ENCODE measurements around a stretch of chr7.

- PRO-cap = unidirectional peak, plus-strand start at chr7:2157757
Measured at GRCh38 chr7:2157462-2158242, 75.1 kb downstream of the MAD1L1 start.

DNA sequence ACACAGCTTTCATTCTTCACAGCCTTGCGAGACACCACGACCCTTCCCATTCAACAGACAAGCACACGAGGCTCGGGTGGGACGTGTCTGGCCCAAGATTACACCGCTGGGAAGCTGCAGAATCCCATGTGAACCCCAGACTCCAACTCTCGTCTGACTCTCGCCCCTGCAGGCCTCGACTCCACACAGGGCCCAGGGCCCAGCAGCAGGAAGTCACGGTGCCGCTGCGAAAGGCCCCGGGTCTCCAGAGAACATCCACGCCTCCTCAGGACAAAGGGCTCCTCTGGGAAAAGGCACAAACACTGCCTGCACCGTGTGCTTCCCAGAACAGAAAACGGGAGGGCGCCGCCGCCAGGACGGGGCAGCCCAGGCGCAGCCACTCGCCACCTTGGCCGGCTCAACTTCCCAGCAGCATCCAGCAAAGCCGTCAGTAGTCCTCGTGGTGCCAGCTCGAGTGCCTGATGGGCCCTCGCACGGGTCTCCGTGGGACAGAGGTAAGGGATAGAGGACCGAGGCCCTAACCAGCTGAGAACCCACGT is 60.5 kb downstream of the MAD1L1 start:
- PRO-cap = no peak

GRCh38 chr7:2266794-2267303 is 24.8 kb downstream of the NUDT1 start:
- PRO-cap = no peak

- PRO-cap = no peak
Measured at GRCh38 chr7:2355762-2355943, 1.0 kb downstream of the EIF3B start.

GRCh38 chr7:2409656-2410386 is 6.4 kb downstream of the CHST12 start:
- PRO-cap = no peak

DNA sequence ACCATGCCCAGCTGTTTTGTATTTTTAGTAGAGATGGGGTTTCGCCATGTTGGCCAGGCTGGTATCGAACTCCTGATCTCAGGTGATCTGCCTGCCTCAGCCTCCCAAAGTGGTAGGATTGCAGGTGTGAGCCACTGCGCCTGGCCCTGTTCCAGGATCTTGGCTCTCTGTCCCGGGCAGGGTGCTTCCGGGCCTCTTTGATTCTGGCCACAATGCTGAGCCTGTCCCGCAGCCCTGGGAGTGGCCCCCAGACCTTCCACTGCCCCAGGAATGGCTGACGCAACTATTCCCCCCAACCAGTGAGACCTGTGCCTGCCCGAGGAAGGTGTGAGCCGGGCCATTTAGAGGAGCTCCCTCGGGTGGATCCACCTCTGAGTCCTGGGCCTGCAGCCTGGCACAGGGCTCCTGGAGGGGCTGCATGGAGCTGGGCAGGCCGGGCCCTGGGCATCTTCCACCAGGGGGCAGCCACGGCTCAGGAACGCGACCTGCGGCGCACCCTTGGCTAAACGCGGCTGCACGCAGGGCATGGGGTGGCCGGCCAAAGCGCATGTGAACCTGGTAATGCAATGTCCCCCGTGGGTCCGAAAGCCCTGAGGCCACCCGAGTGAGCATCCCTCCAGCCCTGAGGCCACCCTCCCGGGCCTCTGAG is 25.0 kb downstream of the GRIFIN start:
- PRO-cap = no peak

DNA sequence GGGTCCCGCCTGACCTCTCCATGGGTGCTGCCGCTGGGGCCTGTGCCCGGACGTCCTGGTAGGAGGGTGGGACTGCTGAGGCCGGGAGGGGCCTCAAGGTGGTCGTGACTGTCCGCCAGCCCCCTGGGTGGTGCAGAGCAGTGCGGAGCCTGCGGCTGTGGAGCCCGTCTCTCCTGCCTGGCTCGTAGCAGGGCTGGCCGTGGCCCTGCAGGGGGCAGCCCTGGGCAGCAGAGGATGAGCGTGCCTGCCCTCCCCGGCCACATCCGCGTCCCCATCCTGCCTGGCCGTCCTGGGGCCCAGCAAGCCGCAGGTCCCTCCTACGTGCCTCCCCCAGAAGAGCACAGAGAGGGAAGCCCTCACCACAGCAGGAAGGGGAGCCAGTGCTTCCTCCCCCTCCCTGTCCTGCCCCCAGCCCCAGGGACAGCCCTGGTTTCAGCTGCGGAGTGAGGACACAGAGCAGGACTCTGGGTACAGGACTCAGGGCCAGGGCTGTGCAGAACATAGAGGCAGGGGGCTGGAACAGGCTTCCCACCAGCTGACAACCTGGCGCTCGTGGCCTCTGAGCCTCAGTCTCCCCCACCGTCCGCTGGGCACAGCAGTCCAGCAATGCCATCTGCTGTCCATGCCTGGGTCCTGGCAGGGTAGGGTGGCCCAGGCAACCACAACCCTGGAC is 1.5 kb upstream of the GRIFIN start:
- PRO-cap = no peak

- PRO-cap = no peak
Measured at GRCh38 chr7:2494040-2494178, 17.7 kb upstream of the GRIFIN start.

DNA sequence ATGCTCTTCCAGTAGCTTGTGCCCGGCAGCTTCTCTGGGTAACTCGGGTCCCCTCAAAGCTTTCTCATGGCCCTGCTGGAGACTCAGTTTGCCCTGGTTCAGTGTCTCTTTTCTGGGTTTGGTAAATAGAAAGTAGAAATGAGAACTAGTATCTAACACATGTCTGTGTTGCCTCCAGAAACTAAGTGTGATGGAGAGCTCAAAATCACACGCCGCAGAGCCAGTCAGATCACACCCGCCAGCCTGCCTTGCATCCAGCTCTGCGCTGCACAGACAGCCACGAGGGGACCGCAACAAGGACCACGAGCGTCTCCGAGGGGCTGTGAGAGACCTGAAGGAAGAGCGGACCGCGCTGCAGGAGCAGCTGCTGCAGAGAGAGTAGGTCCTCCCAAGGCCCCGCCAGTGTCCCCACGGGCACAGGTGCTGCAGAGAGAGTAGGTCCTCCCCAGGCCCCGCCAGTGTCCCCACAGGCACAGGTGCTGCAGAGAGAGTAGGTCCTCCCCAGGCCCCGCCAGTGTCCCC is 31.0 kb downstream of the IQCE start:
- PRO-cap = no peak

GRCh38 chr7:2610856-2611320 is 20.9 kb upstream of the TTYH3 start:
- PRO-cap = no peak

DNA sequence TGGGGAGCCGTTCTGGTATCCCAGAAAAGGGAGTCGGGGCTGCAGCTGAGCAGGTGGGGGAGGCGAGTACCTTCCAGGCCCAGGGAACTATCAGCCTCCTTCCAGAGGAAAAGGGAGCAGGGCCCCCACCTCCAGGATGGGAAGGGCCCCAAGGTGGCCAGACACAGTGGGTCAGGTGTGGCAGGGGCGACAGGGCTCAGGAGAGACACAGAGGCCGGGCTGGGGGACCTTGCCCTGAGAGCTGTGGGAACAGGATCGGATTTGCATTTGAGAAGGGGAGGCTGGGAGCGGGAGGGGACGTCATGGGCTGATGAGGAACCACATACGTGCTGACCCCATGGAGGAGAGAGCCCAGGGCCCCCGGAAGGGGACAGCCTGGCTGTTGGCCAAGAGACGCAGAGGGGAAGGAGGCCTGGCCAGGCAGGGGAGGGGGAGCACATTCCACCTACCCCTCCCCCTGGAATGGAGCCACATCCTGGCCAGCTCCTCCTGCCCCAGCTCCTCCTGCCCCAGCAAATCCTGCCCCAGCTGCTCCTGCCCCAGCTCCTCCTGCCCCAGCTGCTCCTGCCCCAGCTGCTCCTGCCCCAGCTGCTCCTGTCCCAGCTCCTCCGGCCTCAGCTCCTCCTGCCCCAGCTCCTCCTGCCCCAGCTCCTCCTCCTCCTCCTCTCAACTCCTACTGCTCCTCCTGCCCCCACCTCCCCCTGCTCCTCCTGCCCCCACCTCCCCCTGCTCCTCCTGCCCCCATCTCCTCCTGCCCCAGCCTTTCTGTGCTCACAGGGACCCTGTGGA is 9.6 kb upstream of the TTYH3 start:
- PRO-cap = no peak

GRCh38 chr7:2626347-2627249 is 5.2 kb upstream of the TTYH3 start:
- PRO-cap = no peak

DNA sequence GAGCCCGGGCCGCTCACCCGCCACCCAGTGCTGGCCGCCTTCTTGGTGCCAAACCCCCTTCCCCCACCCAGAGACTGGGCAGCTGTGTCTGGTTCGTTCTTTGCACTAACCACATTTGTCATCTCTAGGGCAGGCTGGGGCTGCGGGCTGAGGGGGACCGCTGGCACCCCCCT is 25.7 kb upstream of the AMZ1 start:
- PRO-cap = no peak

GRCh38 chr7:2662603-2662972 is 25.4 kb upstream of the AMZ1 start:
- PRO-cap = no peak

DNA sequence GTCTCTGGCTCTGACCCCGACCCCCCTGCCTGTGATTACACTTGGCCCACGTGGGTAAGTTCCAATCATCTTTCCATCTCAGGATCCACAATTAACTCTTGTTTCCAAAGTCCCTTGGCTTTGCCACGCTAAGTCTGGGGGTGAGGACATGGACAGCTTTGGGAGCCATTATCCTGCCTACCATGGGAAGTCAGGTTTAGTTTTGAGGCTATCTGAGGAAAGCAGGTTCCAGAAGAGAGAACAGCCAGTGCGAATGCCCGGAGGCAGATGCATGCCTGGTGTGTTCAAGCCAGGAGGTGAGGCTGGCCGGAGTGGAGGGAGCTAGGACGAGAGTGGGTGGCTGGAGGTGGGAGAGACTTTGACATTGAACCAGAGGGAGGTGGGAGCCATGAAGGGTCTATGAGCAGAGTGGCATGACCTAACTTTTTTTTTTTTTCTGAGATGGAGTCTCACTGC is 20.8 kb upstream of the AMZ1 start:
- PRO-cap = no peak

DNA sequence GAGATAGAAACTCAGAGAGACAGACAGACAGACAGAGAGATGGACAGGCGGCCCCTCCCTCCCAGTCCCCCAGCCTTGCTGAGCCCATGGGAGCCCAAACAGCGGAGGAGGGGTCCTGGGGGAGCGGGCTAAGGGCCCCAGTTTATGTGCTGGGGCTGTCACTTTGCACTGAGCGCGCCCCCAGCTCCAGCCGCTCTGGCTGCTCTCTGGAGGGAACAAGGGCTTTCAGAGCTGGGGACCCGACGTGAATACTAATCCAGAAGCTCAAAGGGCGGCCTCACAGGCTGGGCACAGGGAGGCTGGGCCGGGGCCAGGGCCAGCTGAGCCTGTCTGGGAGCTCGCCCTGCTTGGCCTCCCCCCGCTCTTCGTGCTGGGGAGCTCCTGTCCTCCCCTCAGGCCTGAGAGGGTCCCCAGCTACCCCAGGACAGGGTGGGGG is 6.1 kb upstream of the AMZ1 start:
- PRO-cap = no peak

DNA sequence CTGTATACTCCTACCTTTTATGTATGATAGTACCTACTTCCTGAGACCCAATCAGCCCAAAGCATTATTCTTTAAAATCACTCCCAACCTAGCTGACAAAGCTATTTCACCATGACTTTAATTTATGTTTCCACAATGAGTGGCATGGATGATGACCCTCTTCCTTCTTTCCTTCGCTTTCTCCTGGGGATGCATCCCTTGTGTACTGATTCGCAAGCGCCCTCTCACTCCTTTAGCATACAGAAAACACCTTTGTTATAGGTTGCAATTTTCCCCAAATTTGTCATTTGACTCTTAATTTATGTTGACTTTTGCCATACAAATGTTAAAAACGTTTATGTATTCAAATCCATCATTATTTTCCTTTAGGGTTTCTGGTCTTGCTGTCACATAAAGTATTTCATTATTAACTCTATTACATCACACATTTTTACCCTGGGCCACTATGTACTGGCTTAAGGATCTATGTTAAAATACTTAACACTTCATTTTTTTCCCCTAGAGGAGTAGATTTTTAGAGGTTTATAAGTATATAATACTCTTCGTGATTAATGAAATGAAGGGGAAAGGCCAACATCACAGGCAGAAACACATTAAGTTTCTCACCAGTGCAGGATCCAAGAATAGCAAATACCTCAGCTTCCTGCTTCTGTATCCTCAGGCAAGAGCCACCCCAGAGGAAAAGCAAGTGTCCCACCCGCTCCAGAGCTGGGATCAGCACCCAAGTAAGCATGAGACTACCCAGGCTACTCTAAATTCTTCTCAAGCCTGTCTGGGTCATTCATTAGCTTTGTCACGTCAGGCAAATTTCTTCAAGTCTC is 59.4 kb downstream of the GNA12 start:
- PRO-cap = no peak

DNA sequence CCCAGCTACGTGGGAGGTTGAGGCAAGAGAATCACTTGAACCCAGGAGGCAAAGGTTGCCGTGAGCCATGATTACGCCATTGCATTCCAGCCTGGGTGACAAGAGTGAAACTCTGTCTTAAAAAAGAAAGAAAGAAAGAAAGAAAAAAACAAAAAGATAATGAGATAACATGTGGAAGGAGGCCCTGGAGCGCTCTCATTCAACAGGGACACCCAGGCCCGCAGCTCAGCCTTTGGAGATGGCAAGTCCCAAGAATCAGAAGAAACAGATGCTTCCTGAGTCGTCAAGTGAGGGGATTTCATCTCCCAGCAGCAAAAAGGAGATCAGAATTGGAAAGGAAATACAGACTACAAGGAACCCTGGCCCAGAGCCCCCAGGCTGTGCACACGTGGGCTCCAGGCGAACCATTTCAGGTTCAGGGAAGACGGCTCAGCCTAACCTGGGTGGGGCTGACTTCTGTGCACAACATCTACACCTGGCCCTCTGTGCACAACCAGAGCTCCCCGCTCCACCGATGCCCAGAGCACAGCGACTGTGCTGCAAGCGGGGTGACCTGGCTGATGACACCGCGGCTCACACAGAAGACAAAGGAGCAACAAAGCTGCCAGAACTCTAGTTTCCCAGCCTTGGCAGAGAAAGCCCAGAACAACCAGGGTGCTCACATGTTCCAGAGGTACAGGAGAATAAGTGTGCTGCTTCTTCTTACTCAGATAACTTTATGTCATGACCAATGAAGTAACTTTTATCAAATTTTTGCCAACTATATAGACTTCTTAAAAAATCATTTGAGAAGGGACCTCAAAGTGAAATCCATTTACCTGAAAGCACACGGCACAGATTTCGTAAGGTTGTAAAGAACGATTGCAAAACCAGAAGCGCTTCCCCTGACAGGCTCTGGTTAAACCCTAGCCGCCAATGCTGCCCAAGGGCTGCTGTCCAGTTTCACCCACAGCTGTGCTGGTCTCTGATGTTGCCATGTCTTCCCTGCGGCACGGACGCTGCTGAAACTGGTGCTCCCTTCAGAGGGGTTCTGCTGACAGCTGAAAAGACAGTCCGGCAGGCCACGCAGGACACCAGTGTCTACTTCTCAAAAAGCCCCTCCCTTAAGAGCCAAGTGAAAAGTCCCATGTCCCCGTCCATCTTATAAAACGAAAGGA is 33.0 kb downstream of the GNA12 start:
- PRO-cap = no peak

GRCh38 chr7:2842000-2842489 is 2.1 kb downstream of the GNA12 start:
- PRO-cap = no peak

GRCh38 chr7:2880775-2881214 is 36.7 kb upstream of the GNA12 start:
- PRO-cap = no peak

Measured in trachea (tissue), 1 donor.